ENCODE data around the gene GLRB.

GRCh38 chr4:155909723-155910100 is 6.2 kb downstream of the TDO2 start:
- PRO-cap, 2 experiments = no peak in any of the 2 experiments

DNA sequence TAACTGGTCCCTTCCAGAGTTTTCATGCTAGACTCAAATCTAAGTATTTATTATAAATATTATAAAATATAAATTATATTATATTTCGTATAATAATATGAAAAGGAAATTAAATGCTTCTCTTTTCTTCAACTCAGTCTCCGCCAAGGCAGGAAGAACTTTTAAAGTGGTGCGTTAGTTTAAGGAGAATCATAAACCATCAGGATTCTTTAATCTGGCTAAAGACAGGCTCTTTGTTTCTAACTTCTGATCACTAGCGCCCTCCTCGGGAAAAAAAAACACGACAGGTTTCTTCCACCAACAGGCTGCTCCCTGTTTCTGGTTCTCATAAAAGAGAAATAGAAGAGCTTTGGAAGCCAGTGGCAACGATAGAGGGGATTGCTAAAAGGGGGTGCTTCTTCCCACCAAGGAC is 654 bp downstream of the CTSO start:
- PRO-cap, 2 experiments = peak in 1 of 2 experiments; most common plus-strand start position 328 of the sequence (in 1)

DNA sequence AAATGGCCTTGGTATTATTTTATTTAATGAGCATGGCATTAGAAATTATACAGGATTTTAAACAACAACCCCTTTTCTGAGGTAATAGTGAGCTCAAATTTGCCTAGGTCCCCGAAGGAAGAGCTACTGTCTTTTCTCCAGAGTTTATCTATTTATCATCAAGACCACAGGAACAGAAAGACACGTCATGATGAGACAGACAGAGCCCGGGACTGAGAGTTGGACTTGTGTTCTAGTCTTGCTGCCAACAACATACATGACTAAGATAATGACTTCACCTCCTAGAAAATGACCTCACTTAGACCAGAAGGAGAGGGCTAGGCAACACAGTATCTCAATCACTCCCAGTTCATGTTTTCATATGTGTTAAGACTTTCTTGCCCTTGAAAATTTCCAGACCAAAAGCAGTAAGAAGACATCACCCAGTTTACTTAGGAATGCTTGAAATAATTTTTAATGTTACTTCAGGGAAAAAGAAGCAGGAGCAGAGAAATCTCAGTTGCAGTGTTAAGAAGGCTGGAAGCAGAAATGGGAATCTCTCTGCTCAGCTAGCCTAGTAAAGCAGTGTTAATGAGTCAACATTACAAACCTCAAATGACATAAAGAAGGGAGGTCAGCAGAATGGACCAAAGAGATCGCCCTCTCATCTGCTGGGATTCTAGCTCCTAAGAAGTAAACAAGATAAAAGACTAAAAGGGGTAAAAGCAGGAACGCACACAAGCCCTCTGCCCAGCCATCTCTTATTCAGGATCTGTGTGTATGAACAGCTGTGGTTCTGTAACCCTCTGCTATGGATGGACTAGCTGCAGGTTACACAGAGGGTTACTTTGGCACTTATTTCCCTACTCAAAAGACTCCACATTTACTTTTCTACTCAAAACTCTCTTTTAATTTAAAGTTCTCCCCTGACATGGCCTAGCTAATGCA is 24.9 kb downstream of the PDGFC start:
- PRO-cap, 2 experiments = no peak in any of the 2 experiments

GRCh38 chr4:156950944-156952119 is 20.3 kb downstream of the PDGFC start:
- PRO-cap, 2 experiments = no peak in any of the 2 experiments

- PRO-cap, 2 experiments = no peak in any of the 2 experiments
Measured at GRCh38 chr4:156970691-156971539, 684 bp downstream of the PDGFC start.

- PRO-cap, 2 experiments = no peak in any of the 2 experiments
Measured at GRCh38 chr4:157075824-157076598, at the start of gene GLRB. Gene GLRB, plus strand, starts transcription at chr4:157076150.

- PRO-cap, 2 experiments = no peak in any of the 2 experiments
Measured at GRCh38 chr4:157222399-157222822, 1.9 kb downstream of the GRIA2 start.

- PRO-cap, 2 experiments = no peak in any of the 2 experiments
Measured at GRCh38 chr4:157994719-157995332, 178.0 kb downstream of the GASK1B start.

- PRO-cap, 2 experiments = no peak in any of the 2 experiments
Measured at GRCh38 chr4:158020271-158020897, 152.4 kb downstream of the GASK1B start.

DNA sequence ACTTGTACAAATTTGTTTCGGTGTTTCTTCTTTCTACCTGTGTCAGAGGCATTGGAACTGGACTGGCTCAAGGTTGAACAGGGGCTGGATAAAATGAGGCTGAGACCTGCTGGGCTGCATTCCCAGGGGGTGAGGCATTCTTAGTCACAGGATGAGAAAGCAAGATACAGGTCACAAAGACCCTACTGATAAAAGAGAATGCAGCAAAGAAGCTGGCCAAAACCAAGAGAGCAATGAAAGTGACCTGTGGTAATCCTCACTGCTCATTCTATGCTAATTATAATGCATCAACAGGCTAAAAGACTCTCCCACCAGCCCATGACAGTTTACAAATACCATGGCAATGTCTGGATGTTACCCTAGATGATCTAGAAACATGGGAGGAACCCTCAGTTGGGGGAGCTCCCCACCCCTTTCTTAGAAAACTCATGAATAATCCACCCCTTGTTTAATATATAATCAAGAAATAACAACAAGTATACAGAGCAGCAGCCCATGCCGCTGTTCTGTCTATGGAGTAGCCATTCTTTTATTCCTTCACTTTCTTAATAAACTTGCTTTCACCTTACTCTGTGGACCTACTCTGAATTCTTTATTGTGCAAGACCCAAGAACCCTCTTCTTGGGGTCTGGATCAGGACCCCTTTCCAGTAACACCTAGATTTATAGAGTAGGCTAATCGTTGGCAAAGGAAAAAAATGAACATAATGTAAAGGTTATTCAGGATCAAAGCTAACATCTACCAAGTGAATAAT is 77.9 kb downstream of the GASK1B start:
- PRO-cap, 2 experiments = no peak in any of the 2 experiments

GRCh38 chr4:158170063-158170389 is 2.8 kb downstream of the GASK1B start:
- PRO-cap, 2 experiments = no peak in any of the 2 experiments

DNA sequence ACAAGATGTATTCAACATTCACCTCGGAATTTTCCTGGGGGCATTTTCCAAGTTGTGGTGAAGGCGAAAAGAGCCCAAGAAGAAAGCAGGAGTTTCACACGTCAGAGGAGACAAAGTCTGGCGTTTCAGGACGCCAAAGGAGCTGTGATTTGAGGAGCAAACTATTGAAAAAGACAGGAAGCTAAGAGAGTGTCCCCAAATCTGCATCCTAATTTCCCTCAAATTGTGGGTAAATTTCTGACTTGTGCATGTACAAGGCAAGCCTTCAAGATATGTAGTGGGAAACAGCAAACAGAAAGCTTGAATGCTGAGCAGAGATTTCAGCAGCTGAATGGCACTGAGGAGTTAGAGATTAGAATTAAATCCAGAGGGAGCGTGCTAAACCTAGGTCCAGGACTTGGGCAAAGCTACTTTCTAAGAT is 9.2 kb upstream of the GASK1B start:
- PRO-cap, 2 experiments = no peak in any of the 2 experiments

- PRO-cap, 2 experiments = no peak in any of the 2 experiments
Measured at GRCh38 chr4:158771752-158772083, 2.9 kb downstream of the FNIP2 start.

DNA sequence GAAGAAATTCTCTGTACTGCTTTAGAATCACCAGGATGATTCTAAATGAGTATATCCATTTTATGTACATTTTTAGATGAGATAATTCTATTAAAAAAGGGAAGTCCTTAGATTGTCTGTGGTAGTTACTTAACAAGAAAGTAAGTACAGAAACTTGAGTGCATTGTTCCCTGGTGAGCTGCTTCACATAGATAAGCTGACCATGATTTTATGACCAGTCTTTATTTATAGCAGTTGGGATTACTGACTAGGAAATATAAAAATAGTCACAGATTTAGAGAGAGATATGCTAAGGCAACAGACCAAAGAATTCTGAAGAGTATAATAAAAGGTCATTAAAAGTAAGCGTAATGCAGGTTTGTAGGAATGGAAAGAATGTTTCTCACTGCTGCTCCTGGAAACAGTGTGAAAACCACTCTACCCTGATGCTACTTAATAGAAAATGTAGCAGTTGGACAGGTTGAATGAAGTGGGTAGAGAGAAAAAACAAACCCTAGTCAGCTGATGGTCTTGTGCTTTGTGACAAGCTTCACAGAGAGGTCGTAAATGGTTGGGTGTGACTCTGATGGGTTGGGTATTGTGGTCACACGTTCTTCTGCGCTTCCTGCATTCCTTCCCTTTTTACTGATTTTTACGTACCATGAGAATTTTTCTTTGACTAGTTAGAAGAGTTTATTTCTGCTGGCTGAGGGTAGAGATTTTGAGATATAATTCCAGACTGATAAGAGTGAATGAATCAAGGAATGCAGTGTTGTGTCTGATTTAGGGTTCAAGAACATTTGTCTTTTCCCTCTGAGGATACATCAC is 41.2 kb downstream of the FNIP2 start:
- PRO-cap, 2 experiments = no peak in any of the 2 experiments

- PRO-cap, 2 experiments = no peak in any of the 2 experiments
Measured at GRCh38 chr4:158839594-158840275, 70.9 kb downstream of the FNIP2 start.

DNA sequence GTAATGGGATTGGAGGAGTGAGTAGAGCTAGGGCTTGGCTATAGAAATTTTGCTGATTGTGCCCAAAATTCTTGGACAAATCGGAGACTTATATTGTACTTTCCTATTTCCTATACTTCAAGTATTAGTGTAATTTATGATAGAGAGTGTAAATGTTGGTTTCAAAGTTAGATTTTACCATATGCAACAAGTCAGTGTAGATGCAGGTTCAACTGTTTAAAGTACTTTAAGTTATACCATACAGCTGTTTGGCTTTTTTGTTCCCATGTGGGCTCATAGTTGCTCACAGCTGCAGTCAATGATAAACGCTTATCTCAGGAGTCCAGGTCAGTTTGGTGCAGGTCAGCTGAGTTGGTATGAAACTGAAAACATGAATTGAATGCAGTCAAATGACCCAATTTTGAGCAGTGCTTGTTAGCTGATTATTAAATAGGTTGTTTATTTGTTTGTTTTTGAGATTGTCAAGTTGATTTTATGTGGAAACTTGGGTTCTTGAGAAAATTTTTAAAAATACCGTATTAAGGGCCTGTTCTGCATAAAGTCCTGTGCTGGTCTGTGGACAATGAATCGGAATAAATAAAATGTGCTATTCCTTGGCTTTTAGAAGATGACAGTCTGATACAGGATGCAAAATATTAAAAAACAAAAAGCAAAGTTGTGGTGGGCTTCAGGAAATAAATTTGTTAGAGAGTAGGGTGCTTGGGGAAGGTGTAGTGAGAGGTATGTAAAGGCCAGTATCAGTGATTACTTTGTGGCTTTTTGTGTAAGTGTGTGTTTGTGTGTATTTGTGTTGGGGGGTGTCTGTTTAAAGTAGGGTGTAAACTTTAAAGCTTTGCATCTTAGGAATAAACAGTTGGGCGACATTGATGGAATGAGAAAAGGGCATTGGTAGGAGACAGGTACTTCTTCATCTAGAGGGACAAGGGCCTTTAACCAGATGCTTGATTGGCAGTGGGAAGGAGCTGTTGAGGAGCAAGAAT is 48.4 kb downstream of the RAPGEF2 start:
- PRO-cap, 2 experiments = no peak in any of the 2 experiments

DNA sequence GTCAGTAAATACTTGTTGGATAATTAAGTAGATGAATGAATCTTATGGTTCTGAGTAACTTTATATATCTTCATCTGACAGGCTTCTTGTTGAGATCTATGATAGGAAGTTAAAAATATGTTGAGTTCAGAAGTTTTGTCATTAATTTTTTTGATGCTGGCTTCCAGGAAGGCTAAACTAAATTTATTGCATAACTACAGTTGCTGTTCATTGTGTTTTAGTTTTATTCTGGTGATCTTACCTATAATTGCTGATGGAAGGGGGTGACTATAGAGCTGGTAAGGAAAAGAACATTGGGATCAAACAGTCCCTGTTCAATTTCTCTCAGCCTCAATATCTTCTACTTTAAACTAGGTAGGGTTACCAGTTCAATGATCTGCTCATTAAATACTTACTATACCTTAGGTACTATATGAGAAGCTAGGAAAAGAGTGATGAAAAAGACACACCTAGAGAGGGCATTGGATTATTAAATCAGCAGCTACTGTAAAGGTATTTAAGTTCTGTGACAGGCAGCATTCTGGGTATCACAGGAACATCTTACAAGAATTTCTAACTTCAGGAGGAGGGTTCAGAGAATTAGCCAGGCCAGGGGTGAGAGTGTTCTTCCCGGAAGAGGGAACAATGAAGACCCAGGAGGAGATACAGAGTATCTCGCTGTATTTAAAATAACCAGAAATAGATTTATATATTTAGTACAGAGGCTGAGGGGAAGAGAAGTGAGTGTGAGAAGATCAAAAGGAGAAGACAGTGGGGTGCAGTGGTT is 186.5 kb downstream of the RAPGEF2 start:
- PRO-cap, 2 experiments = no peak in any of the 2 experiments

GRCh38 chr4:159358617-159359476 is 256.0 kb downstream of the RAPGEF2 start:
- PRO-cap, 2 experiments = no peak in any of the 2 experiments

- PRO-cap, 2 experiments = no peak in any of the 2 experiments
Measured at GRCh38 chr4:162684096-162684443, 482.6 kb downstream of the NAF1 start.

DNA sequence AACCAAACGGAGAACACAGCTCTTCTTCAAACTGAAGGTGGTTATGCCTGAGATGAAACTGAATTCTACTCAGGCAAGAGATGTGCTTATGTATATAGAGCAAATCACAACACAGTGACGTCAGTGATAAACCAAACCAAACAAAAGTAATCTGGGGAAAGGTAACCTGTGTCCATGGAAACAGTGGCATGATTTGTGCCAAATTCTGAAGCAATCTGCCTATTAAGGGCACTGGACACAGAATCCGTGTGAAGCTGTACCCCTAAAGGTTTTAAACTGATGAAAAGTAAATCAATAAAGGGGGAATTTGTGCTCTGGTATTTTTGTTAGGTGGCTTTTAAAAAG is 38.5 kb downstream of the NPY5R start:
- PRO-cap, 2 experiments = no peak in any of the 2 experiments

Measured in helper T cell (primary cell).